ENCODE measurements around a stretch of chr5.

DNA sequence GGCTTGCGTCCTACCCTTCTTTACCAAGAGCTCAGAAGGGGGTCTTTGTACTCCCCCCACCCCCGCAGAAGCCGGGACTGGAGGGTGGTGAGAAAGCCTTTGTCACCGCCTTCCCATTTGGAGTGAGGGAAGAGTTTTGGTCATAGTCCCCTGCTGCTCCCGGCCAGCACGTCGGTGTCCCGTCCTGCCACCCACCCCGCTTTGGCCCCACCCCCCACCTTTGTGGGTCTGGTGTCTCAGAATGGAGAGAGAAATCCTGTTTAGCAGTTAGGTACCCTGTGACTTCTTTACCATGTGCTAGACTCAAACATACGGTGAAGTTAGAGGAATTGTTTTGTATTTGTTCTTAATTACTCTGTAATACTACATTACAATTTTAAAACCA, 35.8 kb downstream of the TRIO start:
- RRBS, 2 experiments = 0 to 43% methylated on average over 3 of the region's 10 CpGs

DNA sequence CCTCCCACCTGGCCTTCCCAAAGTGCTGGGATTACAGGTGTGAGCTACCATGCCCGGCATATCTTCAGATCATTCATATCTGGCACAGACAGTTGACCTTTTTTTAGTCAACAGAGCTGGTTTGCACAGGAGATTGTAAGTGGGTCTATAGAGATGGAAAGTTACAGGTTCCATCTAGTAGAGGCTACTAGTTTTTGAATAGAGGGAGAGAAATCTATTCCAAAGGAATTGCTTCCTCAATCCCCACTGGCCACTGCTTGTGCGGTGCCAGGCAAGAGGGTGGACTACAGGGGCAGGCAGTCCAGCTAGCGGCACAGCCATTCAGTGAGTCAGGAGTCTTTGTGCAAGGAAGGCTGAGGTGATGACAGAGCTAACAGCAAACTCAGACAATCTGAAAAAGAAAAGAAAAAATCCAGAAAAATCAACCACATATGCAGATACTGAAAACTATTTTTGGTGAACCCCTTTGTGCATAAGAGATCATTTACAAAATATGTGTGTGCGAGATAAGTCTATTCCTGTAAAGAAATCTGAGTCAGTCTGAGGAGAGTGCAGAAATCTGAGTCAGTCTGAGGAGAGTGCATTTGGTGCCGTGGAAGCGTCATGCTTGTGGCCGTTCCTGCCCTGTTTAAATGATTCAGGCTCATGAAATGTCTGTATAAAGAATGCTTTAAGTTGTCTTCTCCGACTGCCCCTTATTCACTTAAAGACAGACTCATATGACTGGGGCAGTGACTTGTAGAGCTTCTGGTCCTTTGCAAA, 47.0 kb downstream of the TRIO start:
- RRBS, 2 experiments = no CpG with 5 or more reads among the region's 8 CpGs

DNA sequence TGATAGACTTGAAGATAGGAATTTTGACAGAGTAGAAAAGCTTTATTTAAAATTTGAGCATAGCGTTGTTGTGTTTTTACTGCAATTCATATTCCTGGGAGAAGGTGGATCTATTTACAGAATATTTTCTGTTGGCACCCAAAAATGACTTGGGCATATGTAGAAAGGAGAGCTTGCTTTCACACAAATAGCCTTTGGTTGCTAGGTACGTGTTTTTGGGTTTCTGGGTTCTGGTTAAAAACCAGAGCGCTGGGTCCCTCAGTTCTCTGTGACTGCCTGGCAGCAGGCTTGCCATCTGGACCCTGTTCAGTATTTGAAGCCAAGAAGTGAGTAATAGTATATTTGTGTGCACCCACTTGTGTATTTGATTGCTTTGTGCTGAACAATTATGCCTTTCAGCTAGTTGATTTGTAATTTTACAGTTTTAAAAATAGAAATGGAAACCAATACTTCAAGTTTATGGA, 153.3 kb downstream of the TRIO start:
- RRBS, 2 experiments = no CpG with 5 or more reads among the region's 3 CpGs

DNA sequence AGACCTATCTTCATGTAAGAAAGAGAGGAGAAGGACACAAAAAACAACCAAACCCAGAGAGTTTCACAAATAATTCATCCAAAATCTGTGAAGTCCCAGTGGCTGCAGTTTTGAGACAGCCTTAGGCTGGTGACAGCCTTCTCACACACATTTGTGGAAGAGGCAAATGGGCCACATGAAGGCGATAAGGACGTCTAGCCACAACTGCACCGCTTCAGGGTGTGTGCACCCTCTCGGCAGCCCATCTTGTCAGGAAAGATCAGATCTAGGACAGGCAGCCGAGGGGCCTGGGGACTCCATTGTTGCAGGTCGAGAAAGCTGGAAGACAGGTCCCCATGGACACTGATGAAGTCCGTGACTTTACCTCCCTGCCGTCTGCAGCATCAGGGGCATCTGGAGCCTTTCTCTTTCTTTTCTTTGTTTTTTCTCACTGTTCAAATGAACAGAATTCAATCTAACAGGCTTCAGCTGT, 112.1 kb upstream of the OTULINL start:
- RRBS, 2 experiments = no CpG with 5 or more reads among the region's 8 CpGs

- RRBS, 2 experiments = 89 to 95% methylated on average over 5 to 8 of the region's 79 CpGs
Measured at GRCh38 chr5:14487574-14488345, 93.8 kb upstream of the OTULINL start.

- RRBS, 2 experiments = no CpG with 5 or more reads among the region's 25 CpGs
Measured at GRCh38 chr5:14492181-14492997, 89.2 kb upstream of the OTULINL start.

DNA sequence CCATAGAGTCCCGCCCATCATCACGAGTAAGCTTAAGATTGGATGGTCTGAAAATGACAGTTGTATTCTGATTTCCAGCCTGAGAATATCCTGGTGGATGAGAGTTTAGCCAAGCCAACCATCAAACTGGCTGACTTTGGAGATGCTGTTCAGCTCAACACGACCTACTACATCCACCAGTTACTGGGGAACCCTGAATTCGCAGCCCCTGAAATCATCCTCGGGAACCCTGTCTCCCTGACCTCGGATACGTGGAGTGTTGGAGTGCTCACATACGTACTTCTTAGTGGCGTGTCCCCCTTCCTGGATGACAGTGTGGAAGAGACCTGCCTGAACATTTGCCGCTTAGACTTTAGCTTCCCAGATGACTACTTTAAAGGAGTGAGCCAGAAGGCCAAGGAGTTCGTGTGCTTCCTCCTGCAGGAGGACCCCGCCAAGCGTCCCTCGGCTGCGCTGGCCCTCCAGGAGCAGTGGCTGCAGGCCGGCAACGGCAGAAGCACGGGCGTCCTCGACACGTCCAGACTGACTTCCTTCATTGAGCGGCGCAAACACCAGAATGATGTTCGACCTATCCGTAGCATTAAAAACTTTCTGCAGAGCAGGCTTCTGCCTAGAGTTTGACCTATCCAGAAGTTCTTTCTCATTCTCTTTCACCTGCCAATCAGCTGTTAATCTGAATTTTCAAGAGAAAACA, 73.6 kb upstream of the OTULINL start:
- RRBS, 2 experiments = no CpG with 5 or more reads among the region's 25 CpGs

GRCh38 chr5:14583760-14584549, 2.4 kb downstream of the OTULINL start:
- RRBS, 2 experiments = no CpG with 5 or more reads among the region's 8 CpGs

DNA sequence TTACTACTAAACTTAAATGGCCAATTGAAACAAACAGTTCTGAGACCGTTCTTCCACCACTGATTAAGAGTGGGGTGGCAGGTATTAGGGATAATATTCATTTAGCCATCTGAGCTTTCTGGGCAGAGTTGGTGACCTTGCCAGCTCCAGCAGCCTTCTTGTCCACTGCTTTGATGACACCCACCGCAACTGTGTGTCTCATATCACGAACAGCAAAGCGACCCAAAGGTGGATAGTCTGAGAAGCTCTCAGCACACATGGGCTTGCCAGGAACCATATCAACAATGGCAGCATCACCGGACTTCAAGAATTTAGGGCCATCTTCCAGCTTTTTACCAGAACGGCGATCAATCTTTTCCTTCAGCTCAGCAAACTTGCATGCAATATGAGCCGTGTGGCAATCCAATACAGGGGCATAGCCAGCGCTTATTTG, 12.7 kb upstream of the OTULIN start:
- RRBS, 2 experiments = no CpG with 5 or more reads among the region's 9 CpGs

GRCh38 chr5:14677943-14679241, 13.9 kb downstream of the OTULIN start:
- RRBS, 2 experiments = no CpG with 5 or more reads among the region's 13 CpGs

DNA sequence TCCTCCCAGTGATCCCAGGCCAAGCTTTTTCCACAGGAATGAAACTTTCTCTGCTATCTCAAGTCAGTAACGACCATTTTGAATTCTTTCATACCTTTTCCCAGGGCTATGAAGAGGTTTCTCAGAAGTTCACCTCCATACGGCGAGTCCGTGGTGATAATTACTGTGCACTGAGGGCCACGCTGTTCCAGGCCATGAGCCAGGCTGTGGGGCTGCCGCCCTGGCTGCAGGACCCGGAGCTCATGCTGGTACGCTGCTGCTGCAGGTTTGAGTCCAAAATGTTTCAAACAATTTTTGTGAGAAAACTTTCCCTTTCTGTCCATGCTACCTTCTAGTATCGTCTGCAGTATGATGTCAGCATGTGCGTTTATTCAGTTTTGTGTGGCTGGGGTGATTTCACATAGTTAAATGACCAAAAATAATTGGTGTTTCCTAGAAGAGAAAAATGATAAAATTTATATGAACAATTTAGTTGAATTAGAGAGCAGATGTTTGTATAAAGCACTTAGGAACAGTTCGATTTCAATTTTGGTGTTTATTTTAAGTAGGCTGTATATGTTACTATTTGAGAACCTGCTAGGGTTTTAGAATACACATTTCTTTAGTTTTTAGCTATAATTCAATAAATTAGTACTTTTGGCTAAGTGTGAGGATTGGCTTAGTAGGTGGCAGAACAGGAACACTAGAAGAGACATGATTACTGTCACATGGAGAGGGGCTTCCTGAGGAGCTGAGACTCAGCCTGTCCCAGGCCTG, 17.0 kb downstream of the OTULIN start:
- RRBS, 2 experiments = no CpG with 5 or more reads among the region's 11 CpGs

GRCh38 chr5:14706496-14707058, 42.1 kb downstream of the OTULIN start:
- RRBS, 2 experiments = no CpG with 5 or more reads among the region's 7 CpGs

DNA sequence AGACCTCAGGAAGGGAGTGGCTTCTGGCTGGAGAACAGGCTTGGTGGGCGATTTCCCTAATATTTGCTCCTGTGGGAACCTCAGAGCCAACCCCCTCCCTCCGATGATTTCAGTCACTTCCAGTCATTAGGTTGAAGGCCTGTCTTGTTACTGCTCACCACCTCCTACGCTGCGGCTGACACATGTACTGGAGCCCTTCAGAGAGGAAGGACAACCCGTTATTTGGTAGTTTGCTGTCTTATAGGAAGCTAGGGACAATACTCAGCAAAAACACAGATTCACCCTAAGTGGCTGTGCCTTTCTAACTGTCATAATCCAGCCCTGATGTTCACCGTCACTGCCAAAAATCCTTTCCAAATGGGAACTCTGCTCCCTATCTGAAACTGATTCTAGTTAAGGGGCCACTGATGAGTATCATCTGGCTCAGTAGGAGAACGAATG, 29.2 kb upstream of the ANKH start:
- RRBS, 2 experiments = no CpG with 5 or more reads among the region's 7 CpGs

GRCh38 chr5:15634997-15635744, 135.2 kb downstream of the FBXL7 start:
- RRBS, 2 experiments = no CpG with 5 or more reads among the region's 1 CpG

GRCh38 chr5:15936477-15937362, 242.9 kb downstream of the MARCHF11 start:
- RRBS, 2 experiments = 95 to 98% methylated on average over 4 of the region's 64 CpGs

DNA sequence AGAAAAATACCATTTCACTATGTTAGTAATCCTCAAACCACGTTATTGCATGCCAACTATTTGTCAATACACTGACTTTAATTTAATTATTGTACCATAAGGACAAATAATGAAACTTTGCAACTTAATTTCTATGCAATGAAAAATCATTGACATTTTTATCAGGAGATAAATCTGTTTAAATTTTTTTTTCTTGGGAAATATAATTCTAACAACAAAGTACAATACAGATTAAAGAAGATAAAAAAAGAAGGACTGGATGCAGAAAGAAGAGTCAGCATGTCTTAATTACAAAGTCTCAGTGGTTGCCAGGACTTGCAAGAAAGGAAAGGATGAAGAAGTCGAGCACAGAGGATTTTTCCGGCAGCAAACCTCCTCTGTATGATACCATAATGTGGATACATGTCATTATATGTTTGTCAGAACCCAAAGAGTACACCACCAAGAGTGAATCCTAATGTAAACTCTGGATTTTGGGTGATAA, 64.7 kb upstream of the MARCHF11 start:
- RRBS, 2 experiments = no CpG with 5 or more reads among the region's 3 CpGs

GRCh38 chr5:16504456-16505011, 38.9 kb upstream of the ZNF622 start:
- RRBS, 2 experiments = no CpG with 5 or more reads among the region's 11 CpGs

GRCh38 chr5:16508493-16509541, 43.2 kb upstream of the ZNF622 start:
- RRBS, 2 experiments = no CpG with 5 or more reads among the region's 18 CpGs

DNA sequence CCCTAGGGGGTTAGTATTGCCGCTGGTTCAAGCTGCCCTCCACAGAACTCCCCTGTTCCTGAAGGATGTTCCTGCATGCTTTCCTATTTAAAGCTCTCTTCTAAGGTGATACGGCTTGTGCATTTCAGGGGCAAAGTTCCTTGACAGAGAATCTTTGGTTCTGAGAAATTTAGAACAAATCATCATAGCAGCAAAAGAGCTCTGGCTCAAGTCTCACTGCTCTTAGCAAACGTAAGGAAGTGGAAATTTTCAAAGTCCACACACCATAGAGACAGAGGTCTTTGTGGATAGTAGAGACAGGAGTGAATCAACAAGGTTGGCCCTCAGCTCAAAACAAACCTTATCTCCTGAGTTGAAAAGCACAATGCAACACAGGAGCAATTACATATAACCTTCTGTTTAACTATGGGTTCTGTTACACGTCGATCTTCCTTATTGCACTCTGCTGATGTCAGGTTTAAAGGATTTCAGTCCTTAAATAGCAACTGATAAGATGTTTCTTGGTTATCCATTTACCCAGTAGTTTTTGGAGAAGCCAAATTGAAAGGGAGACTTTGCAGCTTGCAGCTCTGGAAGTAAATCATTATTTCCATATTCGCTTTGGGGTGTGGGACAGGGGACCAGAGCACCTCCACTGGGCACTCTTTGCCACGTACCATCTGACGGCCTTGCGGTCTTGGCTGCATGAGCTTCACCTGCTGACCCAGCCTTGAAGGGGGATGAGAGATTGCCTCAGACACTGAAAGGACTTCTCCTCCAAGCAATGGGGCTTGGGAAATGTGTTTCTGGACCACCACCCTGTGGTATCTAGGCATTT, 55.9 kb upstream of the ZNF622 start:
- RRBS, 2 experiments = no CpG with 5 or more reads among the region's 9 CpGs

DNA sequence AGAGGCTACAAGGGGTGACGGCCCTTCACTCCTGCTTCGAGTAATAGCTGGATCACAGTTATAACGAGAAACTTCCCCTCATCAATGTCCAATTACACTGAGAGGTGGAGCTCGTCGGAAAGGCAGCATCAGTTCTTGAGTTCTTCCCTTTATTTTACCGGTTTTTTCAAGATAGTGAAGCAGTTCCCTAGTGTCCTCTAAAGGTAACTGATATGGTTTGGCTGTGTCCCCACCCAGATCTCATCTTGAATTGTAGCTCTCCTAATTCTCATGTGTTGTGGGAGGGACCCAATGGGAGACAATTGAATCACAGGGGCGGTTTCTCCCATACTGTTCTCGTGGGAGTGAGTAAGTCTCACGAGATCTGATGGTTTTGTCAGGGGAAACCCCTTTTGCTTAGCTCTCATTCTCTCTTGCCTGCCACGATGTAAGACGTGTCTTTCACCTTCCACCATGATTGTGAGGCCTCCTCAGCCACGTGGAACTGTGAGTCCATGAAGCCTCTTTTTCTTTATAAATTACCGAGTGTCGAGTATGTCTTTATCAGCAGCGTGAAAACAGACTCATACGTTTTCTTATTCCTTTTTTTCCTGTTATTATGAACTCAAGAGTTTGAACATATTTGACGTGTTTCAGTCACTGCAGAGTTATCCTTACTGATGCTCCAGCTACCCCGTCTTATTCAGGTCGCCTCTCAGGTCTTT, 39.2 kb downstream of the RETREG1 start:
- RRBS, 2 experiments = no CpG with 5 or more reads among the region's 19 CpGs

Data from NT2/D1 (cell line).